ENCODE measurements around the gene TMEM184A.

GRCh38 chr7:920390-921320 is 33.8 kb downstream of the ADAP1 start:
- PRO-cap: no peak

DNA sequence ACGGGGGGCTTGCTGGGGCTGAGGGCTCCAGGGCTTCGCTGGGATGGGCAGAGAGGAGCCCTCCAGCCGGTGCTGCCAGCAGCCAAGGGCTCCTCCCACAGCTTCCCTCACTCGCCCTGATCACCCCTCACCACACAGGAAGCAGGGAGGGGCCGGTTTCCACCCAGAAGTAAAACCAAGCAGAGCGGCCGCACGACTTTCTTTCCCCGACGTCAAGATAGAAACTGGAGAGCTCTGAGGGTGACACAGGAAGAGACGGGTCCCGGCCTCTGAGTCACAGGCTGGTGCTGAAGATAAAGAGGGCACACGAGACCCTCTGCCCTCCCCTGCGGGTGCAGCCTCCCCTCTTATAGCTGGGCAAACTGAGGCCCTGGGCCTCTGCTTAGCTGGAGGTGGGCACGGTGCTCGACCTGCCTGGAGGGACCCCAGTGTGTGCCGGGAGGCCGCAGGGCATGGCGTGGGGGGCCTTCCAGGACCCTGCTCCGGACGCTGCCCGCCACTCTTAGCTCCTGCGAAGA is 31.2 kb downstream of the ADAP1 start:
- PRO-cap: bidirectional peak, plus-strand start at position 201 of the sequence, minus-strand start at position 226 of the sequence

DNA sequence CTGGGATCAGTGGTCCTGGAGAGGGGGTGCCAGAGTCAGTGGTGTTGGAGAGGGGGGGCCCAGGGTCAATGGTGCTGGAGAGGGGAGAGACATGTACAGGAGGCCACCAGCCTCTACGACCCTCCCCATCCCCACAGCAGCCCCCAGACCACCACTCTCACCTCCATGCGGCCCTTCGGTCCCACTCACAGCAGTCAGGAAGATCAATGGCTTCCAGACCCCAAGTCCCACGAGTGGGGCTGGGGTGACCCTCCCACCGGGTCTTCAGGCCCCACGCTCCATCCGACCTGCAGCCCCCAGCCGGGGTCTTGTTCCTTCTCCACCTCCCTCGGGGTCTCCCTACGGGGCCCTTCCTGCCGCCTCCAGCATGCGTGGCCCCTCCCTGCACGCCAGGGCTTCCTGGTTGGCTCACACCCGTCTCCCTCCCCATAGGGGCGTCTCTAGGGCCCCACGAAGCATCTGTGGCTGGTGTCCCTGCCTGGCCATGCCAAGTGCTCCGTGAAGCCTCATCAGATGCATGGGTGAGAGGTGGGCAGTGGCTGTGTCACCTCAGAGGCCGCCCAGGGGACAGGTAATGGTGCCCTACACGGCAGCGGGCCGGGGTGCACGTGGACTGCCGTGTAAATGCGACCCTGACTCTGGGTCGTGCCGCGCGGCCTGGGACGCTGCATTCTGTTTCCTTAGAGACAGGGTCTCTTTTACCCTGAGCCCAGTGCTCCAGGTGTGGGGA is 20.0 kb downstream of the ADAP1 start:
- PRO-cap: no peak

GRCh38 chr7:949654-950314 is 4.7 kb downstream of the ADAP1 start:
- PRO-cap: no peak

DNA sequence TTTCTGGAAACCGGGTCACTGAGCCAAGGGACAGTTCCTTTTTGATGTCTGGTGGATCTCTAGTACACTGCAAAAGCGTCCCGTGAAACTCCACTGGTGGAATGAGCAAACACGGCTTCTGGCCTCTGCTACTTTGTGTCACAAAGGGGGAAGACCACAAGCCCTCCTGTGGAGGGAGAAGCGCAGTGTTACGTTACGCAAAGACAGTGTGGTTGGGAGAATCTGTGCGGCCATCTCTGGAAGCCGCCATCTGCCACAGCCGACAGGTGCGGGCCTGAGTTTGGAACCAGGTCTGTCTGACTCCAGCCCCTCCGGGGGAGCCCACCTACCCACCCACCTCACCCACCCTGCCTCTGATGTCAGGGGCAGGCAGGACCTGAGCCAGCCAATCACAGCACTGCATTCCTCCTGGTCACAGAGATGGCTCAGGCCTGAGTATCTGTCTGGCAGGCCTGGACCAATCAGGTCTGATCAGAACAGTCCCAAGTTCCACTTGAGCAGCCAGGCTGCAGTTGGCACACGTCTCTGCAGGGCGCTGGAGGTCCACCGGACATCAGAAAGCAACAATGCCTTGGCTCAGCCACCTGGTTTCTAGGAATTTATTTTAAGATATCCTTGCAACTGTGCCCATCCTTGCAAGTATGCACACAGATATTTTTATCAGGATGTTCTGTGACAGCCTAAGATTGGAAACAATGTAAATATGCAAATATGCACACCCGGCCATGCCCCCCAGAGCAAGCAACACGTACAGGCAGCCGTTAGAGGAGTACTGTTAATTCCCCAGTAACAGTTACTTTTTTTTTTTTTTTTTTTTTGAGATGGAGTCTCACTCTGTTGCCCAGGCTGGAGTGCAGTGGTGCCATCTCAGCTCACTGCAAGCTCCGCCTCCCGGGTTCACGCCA is 2.8 kb upstream of the CYP2W1 start:
- PRO-cap: no peak

DNA sequence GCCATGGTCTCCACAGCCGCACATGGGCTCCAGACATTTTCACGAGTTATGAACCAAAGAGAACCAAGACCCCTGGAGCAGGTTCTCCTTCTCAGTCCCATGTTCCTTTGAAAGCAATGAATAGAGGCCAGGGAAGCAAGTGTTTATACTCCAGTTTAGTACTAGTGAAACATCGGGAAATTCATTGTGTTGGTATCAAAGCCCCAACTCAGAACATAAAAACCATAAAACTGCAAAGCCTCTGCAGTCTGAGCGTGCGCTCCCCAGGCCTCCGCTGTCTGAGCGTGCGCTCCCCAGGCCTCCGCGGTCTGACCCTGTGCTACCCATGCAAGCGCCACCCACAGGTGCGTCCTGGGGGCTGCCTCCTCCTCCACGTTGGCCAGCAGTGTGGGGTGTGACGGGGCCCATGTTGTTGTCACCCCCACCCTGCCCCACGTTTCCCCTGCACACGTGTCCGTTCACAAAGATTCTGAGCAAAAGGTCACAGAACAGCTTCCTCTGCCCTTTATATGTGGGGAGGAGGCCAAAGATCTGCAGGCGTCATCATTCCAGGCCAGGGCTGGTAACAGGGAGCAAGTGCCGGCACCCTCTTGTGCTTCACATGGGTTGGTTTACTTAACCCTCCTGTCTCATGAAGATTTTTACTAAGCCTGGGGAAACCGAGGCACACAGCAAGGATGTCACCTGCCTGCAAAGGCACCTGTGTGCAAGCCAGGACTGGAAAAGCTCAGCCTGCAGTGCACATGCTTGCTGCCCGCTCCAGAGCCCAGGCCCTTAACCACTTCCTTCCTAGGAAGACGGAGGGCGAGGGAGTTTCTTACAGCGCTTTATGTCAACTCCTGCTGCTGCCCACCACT is 4.6 kb downstream of the GPR146 start:
- PRO-cap: no peak

GRCh38 chr7:1052046-1052554 is 7.8 kb downstream of the GPR146 start:
- PRO-cap: no peak

- PRO-cap: no peak
Observed at GRCh38 chr7:1054893-1055512, 10.7 kb downstream of the GPR146 start.

DNA sequence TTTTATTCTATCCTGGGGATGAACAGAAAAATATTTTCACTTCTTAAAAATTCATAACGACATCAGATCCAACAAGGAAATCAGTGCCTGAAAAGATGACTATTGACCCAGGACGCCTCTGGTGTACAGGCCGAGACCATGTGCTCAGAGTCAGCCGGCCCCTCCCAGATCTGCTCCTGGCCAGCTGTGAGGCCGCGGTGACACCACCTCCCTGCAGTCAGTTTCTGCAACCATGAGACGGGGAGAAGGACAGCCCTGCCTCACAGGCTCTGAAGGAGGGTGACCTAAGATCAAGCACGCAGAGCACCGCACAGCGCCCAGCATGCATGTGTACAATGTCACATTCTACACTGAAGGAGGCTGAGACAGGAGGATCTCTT is 2.7 kb upstream of the GPER1 start:
- PRO-cap: no peak

DNA sequence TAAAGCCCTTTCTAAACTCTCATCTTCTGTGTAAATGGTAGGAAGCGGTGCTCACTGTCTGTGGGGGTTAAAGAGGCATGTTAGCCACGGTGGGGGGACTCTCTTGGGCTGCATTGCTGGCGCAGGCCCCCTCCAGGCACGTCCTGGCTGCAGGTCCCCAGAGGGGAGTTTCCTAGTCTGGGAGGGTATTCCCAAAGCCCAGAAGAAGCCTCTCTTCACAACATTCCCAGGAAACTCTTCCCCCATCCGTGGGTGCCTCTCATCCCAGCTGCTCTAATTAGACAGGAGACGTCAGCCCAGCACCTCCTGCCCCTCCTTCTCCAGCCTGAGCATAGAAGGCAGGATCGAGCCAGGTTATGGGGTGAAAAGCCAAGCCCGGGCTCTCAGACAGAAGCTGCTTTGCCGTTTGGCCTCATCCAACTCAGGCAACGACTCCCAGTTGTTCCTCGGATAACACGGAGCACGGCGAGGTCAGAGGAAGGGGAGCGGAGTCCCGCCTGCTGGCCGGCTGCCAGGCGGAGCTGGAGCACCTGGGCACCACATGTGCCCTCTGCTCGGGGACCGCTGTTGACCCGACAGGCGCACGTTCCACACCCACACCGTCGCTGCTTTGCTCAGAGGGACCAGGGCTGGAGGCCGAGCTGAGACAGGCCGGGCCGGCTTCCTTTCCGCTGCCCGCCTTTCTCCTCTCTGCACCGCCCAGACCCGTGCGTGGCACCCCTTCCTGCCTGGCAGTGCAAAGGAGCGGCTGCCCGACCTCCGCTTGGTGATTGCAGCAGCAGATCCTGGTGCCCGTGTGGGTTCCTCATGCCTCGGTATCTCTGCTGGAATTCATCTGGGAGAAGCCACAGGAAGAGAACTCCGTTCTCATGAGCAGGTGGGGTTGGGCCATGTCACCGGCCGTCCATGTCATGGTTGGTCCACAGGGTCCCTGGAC is 21.7 kb upstream of the UNCX start:
- PRO-cap: no peak

- PRO-cap: no peak
Observed at GRCh38 chr7:1321179-1321821, 88.6 kb downstream of the UNCX start.

GRCh38 chr7:1460583-1461722 is 1.7 kb upstream of the MICALL2 start:
- PRO-cap: no peak

GRCh38 chr7:1493417-1494046 is 10.7 kb downstream of the INTS1 start:
- PRO-cap: no peak

GRCh38 chr7:1513721-1514194 is 9.6 kb upstream of the INTS1 start:
- PRO-cap: no peak

DNA sequence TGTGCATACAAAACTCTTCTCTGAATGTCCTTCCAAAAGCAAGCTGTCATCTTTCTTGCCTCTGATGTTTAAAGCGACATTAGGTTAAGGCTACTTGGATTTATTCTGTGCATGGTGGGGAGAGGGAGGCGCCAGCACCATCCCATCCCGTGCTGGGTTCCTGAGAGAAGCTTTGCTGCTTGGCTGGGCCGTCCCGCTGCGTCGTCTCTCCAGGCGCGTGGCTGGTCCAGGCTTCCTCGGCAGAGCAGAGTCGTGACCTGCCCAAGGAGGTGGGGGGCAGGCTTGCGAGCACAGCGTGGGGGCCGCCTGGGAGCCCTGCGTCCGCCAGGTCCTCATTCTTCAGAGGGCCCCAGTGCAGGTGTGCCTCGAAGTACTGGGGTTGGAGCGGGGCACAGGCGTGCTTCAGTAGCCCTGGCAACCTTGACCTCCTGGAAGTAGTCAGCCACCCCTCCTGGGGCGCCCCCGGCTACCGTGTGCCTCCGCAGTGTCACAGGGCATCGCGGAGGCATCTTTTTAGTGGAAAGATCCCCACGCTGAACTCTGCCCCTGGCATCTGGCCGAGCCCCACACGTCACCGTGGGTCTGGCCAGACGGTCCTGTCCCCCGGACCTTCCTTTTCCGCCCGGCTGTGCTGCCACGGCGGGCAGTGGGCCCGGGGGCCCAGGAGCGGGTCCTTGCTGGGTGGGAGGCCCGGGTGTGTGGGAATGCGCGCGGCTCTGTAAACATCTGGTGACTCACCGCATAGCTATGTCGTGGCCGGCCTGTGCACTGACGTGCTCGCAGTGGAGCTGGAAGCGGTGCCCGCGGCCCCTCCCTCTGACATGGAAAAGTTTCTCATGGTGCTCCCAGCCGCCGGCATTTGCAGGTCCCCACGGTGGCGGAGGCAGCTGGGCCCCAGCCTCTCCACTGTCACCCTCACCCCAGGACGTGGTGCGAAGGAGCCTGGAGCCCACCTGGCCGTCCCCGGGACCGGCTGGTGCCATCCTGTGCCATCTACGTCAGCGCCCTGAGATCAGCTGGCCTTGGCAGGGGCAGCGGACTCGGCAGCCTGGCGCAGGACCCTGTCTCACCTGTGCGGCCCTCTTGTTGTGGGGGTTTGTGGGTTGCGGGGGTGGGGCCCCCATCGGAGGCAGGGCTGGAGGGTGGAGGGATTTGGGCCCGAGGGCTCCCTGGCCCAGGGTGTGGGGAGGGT is 6.5 kb downstream of the MAFK start:
- PRO-cap: bidirectional peak, plus-strand start at position 819 of the sequence, minus-strand start at position 648 of the sequence

- PRO-cap: no peak
Observed at GRCh38 chr7:1541911-1542190, 11.3 kb downstream of the MAFK start.

GRCh38 chr7:1544720-1545305 is 11.2 kb downstream of the TMEM184A start:
- PRO-cap: no peak

GRCh38 chr7:1548452-1548964 is 7.5 kb downstream of the TMEM184A start:
- PRO-cap: no peak

DNA sequence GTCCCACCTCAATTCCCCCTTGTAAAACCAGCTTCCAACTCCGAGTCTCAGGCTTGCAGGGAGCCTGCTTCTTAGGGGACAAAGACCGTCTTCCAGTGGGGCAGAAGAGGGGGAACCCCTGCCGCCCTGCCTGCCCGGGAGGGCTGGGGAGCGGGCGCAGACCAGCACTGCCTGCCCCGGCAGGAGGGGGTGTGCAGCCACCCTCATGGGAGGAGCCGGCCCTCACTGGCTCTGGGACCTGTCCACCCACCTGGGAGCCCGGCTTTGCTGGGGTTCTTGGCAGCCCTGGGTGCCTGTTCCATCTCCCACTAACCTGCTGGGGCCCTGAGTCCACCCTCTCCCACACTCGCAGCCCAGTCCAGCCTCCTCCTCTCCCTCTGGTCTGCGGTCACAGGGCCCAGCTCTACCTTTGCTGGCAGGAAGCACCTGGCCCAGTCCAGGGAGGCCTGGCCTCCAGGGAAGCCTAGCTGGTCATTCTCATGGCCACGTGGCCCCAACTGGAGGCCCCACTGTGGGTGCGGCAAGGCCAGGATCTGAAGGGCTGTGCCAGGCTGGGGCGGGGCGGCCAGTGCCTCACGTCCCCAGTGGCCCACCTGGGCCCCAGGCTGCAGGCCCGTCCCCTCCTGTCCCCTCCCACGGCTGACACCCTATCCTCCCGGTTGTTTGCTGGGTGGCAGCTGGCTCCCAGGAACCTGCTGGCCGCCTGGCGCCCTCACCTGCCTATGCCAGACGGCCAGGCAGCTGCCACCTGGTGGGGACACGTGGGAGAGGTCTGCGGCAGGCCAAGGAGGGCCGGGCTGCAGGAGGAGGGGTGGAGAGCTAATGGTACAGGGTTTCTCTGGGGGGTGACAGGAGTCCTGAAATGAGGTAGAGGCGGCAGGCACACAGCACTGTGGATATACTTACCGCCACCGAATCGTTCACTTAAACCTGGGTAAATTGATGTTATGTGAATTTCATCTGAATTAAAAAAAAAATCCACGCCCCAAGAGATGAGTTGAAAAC is at the start of gene TMEM184A:
TSS of gene TMEM184A (minus strand) at position 499 of the 1,005 bp plus-strand sequence.
- PRO-cap: no peak

GRCh38 chr7:1647298-1647717 is 22.8 kb upstream of the ELFN1 start:
- PRO-cap: no peak